Calu3 (cell line): Measurements from ENCODE around the gene WSCD2.

DNA sequence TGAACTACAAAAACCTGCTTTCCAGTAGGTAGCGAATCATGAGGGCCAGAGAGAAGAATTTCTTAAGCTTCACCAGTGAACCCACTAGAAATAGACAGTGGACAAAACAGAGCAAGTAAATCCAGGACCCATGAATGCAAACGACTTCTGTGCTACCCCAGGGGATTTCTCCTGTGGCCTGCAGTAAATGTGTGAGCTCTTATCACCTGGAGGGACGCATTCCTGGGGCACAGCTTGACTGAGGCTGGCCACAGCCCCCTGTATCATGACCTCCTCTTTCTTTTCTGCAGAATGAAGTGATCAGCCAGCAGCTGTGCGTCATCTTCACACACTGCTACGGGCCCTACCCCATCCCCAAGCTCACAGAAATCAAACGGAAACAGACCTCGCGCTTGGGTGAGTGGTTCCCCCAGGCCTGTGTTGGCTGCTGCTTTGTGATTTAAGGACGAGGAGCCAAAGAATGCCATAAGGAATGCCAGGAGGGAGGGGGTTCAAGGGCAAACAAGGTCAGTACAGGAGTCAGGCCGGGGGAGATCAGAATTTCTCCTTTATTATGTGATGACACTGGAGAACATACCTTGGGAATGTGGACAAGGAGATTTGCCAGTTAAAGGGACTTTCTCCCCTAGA lies 50.5 kb upstream of the PWP1 start:
- PRO-cap = no peak

DNA sequence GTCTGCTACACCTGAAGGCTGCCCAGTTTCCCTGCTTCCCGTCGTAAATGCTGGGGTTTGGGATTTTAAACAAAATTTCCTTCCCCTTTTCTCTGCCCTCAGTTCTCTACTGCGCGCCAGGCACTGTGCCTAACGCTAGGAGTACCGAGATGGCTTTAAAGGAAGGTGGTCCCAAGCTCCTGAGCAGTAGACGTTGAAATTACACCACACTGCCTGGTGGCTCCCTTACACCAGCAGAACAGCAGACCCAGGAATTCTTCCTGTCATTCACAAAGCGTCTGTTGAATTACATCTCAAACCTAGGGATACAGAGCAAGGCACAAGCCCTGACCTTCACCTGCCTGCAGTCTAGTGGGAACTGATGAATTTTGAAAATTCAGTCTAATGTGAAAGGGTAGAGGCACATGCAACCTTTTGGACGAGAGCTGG lies 657 bp upstream of the PRDM4 start:
- PRO-cap = no peak

GRCh38 chr12:108128912-108129933 lies at the start of gene WSCD2:
TSS of gene WSCD2 (plus strand) at chr12:108129288.
- PRO-cap = unidirectional peak, minus-strand start at chr12:108129565

GRCh38 chr12:108302210-108302872 lies 36.8 kb downstream of the CMKLR1 start:
- PRO-cap = bidirectional peak, plus-strand start at chr12:108302723, minus-strand start at chr12:108302428

DNA sequence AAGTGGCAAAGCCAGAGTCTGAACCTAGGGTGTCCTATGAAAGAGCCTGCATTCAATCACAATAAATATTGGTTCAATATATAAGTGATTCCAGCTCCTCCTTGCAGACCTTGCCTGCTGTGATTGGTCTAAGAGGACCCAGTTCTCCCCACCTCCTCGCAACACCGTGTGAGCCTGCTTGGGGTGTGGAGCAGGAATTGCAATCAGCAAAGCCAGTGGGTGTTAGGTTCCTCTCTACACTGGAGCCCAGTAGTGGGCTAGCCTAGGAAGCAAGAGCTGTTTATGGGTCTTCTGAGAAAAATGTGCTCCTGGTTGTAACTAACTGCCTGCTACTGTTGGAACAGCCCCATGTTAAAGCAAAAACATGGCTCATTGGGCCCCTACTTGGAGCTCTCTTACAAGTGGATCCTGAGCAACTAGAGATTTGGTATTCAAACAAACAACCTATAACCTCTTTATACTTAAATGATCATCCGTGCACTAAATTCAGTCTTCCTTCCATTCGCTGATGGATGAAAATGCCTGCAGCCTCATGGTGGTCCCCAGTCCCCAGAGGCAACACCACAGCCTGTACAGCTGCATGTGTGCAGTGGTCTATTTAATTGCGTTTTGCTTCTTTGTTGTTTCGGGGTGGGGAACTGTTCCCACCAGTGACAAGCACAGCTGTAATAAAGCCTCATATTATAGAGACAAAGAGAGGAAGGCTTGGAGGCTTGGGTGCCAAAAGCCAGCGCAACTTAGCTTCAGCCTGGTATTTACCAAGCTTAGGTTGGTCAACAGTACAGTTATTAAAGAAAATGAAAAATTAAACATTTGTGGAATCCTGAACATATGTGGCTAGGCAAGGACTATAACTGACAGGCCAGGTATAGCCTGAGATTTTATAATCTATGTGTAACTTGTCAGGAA lies 3.8 kb upstream of the SELPLG start:
- PRO-cap = no peak

DNA sequence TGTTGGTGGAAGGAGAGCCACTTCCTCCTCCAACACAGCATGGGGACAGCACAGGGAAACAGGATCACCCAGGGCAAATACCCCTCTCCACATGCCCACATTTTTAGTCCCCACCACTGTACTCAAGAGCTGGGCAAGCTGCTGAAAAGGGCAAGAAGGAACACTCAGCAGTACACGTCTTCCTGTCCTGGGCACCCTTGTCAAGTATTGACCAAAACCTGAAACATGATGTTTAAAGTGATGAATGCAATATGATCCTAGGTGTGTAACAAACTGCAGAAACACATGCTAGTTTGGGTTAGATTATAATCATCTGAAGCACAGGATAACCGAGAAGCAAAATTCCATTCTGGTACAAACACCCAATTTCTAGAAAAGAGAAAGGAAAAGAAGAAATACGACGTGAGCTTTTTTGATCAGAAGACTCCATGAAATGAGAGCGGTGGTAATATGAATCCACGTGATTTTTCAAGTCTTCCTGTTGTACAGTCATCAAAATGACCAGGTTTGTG lies 12.6 kb upstream of the SELPLG start:
- PRO-cap = no peak

DNA sequence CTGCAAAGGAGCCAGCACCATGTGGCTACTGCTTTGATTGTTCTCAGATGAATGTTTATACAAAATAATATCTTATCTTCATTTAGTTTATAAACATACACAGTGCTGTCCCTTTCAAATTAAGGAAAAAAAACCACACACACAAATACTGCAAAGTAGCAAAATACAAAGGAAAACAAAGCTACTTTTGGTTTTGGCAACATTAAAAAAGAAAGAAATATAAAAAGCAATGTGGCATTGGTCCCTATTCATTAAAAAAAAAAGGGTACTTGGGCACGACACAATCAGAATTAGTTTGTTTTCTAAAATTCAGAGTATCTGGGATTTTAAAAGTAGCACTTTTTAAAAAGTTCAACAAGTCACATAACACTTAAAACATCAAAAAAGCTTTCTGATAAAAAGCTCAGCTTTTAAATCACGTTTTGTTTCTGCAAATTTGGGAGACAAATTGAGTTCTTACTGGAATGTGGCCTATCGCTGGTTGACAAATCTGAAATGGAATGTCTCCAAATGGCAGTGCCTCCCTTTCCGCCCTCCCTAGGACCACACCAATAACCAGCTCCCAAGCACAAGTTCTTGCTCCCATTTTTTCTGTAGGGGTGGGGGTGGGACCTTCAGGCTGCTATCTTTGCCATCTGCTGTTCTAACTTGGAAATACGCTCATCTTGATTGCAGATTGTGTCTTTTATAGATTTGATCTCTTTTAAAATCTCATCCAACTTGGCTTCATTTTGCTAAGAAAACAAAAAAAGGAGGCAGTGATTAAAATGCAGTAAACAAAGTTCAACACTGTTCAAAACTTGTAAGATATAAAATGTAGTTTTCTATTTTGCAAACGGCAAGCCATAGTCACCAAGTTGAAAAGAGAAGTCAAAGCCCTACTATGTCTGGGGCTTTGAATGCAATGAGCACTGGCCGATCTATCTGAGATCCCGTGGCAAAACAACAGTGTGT lies 13.4 kb upstream of the SELPLG start:
- PRO-cap = no peak

DNA sequence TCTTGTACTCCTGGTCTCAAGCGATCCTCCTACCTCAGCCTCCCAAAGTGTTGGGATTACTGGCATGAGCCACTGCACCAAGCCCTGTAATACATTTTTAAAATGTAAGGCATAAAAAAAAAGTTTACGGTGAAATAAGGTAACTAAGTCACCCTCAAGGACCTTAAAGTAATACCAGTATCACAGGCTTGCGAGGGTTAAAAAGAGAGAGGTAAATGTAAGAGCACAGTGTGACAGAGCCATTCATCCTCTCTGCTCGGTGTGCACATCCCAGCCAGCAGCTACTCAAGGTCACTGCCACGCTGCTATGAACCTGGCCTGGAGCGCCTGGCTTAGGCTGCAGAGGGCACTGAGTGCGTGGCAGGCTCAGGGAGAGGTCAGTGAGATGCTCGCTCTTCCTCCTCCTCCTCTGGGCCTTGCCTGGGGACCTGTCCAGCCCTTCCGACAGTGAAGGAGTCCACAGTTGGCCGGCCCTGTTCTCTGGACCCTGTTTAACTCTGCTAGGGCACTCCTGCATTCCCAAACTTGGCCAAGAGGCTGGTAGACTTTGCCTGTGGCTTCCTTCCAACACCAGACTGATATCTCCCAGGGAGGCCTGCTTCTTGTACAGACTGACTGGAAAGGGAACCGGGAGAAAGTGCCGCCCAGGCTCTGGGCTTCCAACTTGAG lies 62.4 kb upstream of the CORO1C start:
- PRO-cap = no peak

DNA sequence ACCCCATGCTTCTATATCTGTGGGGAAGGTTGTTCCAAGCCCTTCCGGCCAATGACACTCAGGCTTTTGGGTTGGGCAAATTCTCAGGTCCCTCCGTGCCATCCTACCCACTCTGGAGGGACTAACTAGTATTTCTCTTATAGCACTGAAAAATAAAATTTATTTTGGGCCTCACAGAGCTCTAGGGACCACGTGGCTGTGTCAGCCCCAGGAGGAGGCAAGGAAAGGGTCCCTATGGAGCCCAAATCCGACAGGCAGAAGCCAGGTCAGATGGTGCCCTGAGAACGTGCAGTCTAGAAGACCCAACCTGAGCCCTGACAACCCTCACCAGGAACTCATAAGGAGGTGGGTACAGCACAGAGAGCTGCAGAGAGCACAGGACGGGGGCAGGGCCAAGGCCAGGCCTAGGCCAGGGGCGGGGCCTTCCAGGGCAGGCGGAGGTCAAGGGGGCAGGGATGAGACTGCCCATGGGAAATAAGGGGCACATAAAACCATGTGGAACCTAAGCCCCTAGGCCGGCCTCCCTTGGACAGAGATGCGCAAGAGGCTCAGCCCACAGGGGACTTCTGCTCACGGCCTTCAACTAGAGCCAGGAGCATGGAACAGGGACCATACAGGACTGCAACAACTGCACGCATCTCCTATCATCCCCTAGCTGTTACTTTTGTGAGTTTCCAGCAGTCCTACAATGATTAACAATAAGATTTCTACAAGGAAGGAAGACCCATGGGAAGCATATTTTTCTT lies 45.1 kb downstream of the SSH1 start:
- PRO-cap = no peak

GRCh38 chr12:108820585-108821148 lies 36.7 kb downstream of the SSH1 start:
- PRO-cap = no peak

GRCh38 chr12:108834085-108835084 lies 23.0 kb downstream of the SSH1 start:
- PRO-cap = no peak

GRCh38 chr12:108845913-108846888 lies 11.2 kb downstream of the SSH1 start:
- PRO-cap = no peak

DNA sequence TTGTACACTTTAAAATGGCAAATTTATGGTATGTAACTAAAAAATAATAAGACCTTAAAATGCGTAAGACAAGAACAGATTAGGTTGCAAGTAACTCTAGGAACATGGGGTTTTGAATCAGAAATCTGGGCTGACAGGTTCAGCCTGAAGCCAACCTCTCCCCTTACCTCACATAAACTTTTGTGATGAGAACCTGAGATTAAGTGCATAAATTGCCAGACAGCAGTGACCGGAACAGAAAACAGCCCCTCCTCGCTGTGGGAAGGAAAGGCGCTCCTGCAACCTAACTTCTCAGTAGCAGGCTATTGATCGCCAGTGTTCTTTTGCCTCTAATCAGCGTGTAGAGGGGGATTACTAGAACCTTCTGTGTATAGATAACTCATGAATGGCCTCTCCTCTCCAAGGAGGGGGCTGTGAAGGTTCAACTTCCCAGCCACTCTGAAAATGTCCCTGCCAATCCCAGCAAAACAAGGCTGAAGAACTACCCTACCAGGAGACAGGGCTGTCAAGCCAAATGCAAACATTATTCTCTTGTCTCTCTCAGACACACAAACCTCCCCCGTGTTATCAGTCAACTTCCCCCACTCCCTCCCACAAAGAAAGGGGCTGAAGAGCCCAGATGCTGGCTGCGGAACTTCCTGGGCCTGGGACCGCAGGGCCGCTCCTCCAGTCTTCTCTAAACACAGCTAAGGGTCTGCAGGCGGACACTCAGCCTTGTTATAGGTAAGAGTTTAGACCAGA lies 1.7 kb downstream of the SSH1 start:
- PRO-cap = no peak

DNA sequence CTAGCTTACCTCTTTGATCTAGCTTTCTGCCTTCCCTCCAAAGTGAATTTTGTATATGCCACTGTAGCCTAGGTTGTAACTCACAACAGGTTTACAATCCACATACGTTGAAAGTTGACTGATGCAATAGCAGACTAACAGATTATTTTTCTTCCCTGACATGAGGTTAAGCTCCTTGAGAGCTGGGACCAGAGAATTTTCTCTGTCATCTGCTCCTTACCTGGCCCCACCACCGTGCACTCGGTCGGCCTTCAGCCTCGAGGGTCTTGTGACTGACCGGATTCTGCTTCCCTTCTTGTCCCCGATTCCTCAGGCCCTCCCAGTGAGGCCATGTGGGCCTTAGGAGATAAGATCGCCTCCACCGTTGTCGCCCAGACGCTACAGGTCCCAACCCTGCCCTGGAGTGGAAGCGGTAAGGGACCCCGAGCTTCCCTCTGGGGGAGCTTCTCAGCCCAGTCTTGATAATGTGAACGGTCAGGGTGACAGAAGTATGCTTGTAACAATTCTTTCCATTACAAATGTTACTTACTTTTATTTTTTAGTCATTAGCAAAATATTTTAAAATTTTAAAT lies 57.5 kb downstream of the ACACB start:
- PRO-cap = no peak

DNA sequence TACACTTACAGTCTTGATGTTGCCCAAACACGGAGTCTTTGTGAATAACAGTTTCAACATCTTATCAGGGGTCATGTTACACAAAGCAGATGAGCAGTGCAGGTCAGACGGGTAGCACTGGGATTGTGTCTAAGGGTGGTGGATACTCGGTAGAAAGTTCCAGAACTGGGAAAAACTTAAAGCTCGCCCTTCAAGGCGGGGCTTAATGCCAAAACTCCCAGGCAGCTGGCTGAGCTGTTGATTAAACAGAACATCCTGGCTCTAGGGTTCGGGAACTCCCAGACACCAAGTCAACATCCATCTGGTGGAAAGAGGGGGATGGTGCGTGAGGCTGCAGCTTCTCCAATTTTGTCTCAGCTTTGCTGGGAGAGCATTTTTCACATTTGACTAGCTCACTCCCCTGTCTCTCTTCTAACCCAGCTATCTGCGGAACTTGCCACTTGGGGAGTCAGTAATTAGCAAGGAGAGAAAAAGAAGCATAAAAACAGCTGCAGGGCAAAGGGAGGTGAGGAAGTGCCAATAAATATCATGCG lies 31.0 kb downstream of the FOXN4 start:
- PRO-cap = no peak

GRCh38 chr12:109446906-109447310 lies 30.2 kb downstream of the KCTD10 start:
- PRO-cap = no peak

GRCh38 chr12:109458658-109459226 lies 18.4 kb downstream of the KCTD10 start:
- PRO-cap = no peak

DNA sequence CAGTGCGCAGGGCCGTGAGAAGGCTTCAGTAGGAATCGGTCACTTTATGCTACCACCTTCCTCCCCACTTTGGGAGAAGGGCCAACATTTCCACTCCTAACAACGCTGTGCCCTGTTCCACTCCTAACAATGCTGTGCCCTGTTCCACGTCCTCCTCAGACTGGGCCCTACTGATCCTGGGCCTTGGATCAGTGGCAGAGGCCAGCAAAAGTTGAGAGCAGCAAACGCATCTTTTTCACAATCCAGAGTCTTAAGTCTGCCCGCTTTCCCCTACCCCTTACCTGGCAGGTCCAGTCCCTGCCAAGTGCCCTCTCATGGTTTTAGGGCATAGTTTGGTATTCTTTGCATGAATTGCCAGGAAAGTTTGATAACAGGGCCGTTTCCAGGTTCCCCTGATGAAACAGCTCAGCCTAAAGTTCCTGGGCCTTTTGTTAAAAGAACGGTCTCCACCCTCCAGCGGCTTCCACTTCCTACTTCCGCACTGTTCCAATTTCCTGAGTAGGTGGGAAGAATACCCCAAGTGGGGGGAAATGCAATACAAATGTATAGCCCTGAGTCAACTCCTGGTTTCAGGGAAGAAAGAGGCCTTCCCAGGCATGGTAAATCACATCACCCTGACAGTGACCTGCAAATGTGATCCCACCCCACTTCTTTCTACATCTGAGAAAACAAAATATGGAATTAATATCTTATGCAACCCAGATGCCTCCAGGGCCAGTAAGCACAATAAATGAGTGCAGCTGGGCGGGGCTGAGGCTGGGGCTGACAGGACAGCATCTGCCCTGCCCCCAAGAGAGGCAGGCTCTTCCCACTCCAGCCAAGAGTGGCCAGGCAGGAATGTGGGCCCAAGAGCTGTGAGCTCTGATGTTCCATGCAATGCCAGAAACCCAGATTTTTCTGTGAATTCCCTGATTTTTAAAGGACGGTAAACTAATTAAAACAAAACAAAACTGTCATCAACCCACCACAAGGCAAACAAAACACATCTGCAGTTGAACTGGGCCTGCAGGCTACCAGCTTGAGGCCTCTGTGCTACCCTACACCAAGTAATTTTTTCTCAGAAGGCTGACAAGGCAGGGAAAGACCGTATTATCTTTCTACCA lies 14.9 kb downstream of the KCTD10 start:
- PRO-cap = no peak

GRCh38 chr12:109534288-109534825 lies 38.9 kb downstream of the MMAB start:
- PRO-cap = no peak

- PRO-cap = no peak
Measured at GRCh38 chr12:109553414-109553709, 19.9 kb downstream of the MMAB start.